BJ (cell line): ENCODE results near the genes AQP4 and DSC1.

GRCh38 chr18:23570982-23571245 is 15.4 kb downstream of the NPC1 start:
- CAGE, long polyA plus RNA: no peak
- RRBS: no CpG with 5 or more reads among the region's 2 CpGs

DNA sequence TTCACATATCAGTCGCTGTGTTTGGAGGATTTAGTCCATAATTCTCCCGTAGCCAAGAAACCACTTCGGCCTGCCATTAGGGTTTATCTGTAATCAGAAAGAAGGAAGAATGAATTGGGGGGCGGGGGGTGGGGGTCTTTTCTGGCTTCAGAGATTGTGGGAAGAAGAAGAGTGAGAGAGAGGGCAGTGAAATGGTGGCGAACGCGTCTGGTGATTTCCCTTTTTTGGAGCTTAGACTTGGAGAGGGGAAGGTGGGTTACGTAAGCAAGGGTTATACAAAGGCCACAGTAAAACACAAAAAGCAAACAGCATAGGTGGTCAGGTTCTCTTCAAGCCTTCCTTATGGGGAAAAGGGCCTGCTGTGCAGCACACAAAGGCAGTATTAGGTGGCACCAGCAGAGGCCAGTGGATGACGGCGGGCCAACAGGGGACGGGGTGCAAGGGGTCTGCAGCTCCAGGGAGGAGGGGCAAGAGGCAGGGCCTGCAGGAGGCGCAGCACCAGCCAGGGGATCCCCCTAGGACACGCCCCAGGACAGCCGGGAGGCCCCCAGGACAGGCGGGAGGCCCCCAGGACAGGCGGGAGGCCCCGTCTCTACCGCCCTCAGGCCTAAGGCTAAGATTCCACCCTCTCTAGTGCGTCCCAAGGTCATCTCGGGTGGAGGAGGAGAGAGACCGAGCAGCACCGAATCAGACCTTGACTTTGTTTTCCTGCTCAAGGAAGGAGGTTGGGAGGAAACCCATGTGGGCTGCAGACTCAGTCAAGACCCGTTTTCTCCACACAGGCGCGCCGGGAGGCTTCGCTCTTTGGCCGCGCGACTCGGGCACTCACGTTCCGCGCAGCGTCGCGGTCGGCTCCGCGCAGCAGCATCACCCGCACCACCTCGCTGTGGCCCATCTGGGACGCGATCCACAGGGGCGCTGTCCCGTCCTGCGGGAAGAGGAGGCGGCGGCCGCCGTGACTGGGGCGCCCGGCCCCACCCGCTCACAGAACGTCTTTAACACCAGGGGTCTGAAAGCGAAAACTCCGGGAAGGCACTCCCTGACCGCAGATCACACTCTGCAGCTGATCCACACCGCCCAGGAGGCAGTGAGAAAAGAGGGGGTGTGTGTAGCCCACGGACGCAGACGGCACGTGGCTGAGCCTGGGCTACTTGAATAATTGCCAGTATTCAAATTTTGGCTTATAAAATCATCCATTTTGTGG is 32.8 kb upstream of the NPC1 start:
- CAGE, long polyA plus RNA: no peak
- RRBS: 10% methylated on average over 2 of the region's 63 CpGs

DNA sequence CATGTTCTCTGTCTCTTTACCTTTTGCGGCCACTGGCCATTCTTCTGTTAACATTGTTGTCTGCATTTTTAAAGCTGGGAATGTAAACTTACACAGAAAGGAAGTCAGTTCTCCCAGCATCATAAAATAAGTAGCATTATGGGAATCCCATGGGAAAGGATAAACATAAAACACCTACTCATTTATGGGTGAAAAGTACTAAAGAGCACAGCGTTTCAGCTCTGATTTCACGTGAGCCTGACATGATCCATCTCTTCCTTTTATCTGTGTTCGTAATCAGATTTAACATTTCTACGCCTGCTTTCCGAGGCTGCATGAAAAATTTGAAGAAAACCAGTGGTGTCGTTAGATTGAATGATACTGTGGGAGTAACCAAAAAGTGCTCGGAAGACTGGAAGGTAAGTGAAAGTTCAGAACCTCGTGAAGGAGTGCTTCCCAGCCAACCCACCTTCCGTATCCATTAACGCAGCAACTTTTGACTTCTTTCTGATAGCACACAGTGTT is 86.7 kb upstream of the TTC39C start:
- CAGE, long polyA plus RNA: no peak
- RRBS: no CpG with 5 or more reads among the region's 11 CpGs

DNA sequence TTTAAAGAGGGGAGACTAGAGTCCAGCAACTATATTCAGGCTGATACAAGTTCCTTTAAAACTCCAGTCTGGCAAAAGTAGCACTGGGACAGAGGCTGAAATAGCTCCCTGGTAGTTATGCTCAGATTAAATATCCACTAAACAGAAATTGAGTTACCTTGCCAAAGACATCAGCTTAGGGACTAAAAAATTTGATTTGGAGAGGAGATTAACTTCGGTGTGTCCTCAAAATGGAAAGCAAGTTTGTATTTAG is 127.2 kb downstream of the OSBPL1A start:
- CAGE, long polyA plus RNA: no peak
- RRBS: no CpG with 5 or more reads among the region's 1 CpG

DNA sequence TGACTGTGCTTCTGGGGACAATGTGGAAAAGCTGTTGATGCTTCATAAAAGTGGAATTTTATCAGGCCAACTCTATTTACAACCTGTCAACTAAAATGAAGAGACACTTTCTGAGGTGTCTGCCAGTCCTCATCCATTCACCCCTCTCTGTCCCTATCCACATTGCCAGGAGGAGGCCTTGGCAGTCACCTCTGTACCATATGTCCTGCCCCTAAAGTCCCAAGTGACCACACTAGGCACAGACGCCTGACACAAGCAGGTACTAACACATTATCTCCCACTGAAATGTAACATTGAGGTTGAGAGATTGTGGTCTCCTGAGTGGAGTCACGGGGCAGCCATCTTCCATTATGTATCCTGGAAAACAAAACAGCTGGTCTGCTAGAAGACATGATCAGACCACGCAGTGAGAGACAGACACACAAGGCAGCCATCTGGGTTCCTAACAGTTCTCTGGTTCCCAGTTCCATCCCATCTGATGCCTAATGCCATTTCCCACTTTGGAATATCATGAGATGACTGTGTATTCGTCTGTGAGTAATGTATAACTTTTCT is 71.3 kb downstream of the OSBPL1A start:
- CAGE, long polyA plus RNA: no peak
- RRBS: no CpG with 5 or more reads among the region's 4 CpGs

GRCh38 chr18:25282117-25282814 is 69.7 kb downstream of the ZNF521 start:
- CAGE, long polyA plus RNA: no peak
- RRBS: no CpG with 5 or more reads among the region's 8 CpGs

GRCh38 chr18:25726207-25726968 is 364.0 kb downstream of the SS18 start:
- CAGE, long polyA plus RNA: no peak
- RRBS: no CpG with 5 or more reads among the region's 15 CpGs

DNA sequence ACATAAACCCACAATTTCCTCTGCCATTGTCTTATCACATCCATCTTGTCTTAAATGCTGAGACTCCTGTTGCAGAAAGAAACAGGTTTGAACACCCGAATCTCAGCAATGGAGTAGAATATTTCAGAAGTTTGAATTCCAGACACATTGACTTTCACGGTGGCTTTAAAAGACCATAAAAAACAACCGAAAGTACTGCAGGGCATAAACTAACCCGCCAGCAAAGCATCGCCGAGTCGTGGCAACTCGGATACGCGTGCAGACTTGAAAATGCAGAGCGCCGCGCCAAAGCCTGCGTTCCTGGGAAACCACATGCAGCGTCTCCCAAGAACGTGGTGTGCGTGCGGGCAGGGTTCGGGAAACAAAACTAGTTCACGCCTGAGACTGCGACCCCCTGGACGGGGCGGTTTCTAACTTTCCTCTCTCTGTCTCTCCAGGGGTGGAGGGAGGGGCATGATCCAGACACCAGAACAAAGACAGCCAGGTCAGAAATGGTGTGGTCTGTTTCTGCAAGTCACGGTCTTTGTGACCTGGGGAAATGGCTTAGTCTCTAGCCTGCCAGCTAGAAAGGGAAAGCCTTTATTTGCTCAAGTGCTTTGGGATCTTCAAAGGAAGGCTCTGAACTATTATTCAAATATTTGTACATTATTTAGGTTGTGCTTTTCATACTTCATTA is 26.8 kb upstream of the KCTD1 start:
- CAGE, long polyA plus RNA: no peak
- RRBS: no CpG with 5 or more reads among the region's 24 CpGs

DNA sequence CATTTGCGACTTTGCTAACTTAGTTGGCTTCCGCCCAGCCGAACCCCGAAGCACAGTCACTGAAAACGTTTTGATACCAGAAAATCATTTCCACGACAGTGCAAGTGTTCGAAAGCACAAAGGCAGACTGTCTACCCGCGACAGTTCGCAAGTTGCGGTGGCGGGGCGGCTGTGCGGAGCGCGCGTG is 107.2 kb upstream of the KCTD1 start:
- CAGE, long polyA plus RNA: no peak
- RRBS: no CpG with 5 or more reads among the region's 17 CpGs

- CAGE, long polyA plus RNA: no peak
Measured at GRCh38 chr18:26752479-26752684, 113.1 kb downstream of the AQP4 start.

GRCh38 chr18:26865289-26866023 is at the start of gene AQP4:
TSS of gene AQP4 (minus strand) at chr18:26865707.
- CAGE, long polyA plus RNA: no peak
- RRBS: no CpG with 5 or more reads among the region's 8 CpGs

GRCh38 chr18:26868536-26868905 is 3.0 kb upstream of the AQP4 start:
- CAGE, long polyA plus RNA: no peak
- RRBS: no CpG with 5 or more reads among the region's 6 CpGs

GRCh38 chr18:27951052-27952000 is 225.6 kb downstream of the CDH2 start:
- CAGE, long polyA plus RNA: no peak
- RRBS: no CpG with 5 or more reads among the region's 4 CpGs

GRCh38 chr18:28002861-28003383 is 174.0 kb downstream of the CDH2 start:
- CAGE, long polyA plus RNA: no peak
- RRBS: no CpG with 5 or more reads among the region's 5 CpGs

- CAGE, long polyA plus RNA: no peak
- RRBS: no CpG with 5 or more reads among the region's 6 CpGs
Measured at GRCh38 chr18:28009426-28010022, 167.4 kb downstream of the CDH2 start.

- CAGE, long polyA plus RNA: no peak
- RRBS: no CpG with 5 or more reads among the region's 6 CpGs
Measured at GRCh38 chr18:28112009-28112692, 64.8 kb downstream of the CDH2 start.

GRCh38 chr18:28178243-28178675 is 1.3 kb upstream of the CDH2 start:
- CAGE, long polyA plus RNA: no peak
- RRBS: no CpG with 5 or more reads among the region's 16 CpGs

GRCh38 chr18:31041352-31042034 is 1.0 kb downstream of the DSC3 start:
- CAGE, long polyA plus RNA: no peak
- RRBS: no CpG with 5 or more reads among the region's 50 CpGs

DNA sequence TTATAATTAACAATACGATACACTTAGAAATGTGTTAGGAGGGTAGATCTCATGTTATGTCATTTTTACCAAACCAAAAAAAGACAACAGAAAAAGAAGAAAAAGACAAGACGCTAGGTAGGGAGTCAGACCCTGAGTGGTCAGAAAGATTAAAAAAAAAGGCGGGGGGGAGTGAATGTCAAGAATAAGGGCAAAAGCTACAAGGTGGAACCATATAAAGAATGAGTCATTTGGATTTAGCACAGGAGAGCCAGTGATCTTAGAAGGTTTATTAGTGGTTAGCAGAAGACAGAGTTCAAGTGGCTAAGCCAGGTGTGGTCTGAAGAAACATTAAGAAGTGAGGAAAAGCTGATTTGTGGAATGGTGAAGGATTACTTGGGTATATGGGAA is 2.8 kb downstream of the DSC2 start:
- CAGE, long polyA plus RNA: no peak
- RRBS: no CpG with 5 or more reads among the region's 3 CpGs

DNA sequence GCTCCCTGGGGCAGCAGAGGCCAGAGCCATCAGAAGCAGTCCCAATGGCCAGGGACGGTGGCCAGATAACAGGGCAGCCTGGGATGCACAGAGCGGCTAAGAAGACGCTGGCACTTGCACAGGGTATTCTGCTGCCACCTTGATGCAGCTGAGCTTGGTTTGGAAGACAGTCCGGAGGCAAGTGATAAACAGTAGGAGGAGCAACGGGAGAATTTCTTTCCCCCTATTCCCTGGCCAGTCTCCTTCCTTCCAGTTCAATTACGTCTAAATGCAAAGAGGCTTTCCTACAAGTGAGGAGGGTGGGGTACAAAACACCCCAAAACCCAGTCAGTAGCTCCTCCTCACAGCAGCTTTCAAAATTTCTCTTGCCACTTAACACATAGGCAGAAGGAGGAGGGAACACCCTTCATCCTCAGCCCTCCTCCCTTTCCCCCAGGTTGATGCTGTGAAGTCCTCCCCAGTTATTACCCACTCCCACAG is at the start of gene DSC1:
Gene DSC1 (minus strand): TSS at position 292 of the 480 bp plus-strand sequence.
- CAGE, long polyA plus RNA: no peak
- RRBS: no CpG with 5 or more reads among the region's 6 CpGs